Heart (tissue), 3 donors: ENCODE data around the gene NDE1.

DNA sequence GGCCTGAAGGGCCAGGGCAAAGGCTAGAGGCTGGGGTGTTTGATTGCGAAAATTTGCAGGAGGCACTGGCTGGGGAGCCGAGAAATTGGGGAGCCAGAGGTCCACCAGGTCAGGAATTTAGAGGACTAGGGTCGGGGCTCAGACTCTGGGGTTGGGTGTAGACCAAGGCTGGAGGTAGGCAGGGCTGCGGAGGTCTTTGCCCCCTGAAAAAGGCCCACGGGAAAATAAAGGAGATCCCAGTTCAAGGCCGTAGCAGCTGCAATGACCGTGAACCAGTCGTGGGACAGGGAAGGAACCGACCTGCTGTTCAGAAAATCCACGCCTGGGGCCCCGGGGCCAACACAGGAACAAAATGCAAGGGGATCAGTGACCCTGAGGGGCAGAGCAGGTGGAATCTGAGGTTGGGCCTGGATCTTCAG is 813 bp downstream of the MPV17L start:
- RAMPAGE, long total RNA, 2 experiments = no peak in any of the 2 experiments

DNA sequence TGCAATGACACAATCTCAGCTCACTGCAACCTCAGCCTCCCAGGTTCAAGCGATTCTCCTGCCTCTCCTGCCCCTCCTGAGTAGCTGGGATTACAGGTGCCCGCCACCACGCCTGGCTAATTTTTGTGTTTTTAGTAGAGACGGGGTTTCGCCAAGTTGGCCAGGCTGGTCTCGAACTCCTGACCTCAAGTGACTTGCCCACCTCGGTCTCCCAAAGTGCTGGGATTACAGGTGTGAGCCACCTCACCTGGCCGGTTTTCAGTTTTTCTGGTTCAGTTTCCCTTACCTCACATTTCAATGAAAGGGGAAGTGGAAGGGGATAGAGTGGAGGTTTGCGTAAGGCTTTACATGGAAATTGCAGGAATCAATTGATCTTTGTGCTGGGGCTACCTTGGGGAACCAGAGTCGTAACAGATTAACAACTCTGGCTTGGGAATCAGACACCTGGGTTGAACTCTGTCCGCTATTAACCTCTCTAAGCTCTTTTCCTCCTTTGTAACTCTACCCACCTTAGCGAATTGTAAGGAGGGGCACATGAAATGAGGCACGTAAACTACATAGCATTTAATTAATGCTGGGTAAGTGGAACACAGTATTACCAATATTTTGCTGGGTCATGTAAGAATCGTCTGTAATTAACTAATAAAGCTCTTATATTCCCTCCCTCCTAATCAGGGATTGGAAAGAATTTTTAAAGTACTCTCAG is 3.2 kb downstream of the MPV17L start:
- RAMPAGE, long total RNA, 2 experiments = no peak in any of the 2 experiments

GRCh38 chr16:15507302-15507795 is 73.0 kb downstream of the BMERB1 start:
- RAMPAGE, long total RNA, 2 experiments = no peak in any of the 2 experiments

DNA sequence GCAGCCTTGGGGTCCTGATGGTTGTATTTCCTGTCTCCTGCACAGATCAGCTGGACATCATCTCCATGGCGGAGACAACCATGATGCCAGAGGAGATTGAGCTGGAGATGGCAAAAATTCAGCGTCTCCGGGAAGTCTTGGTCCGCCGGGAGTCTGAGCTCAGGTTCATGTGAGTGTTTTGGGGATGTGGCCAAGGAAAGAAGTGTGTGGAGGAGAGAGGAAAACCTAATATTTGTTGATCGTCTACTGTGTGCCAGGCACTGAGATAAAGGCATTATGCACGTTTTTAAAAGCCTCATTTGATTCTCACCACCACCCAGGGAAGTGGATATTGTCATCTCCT is 80.8 kb downstream of the BMERB1 start:
- RAMPAGE, long total RNA, 2 experiments = no peak in any of the 2 experiments

GRCh38 chr16:15521228-15522297 is 87.2 kb downstream of the BMERB1 start:
- RAMPAGE, long total RNA, 2 experiments = no peak in any of the 2 experiments

- RAMPAGE, long total RNA, 2 experiments = start-site peak on the plus strand in 2 of 2 experiments, at chr16:15650247-15650274 at its widest, 86 to 246 reads per replicate
Observed at GRCh38 chr16:15649764-15650728, at the start of gene NDE1. Gene NDE1, plus strand, starts transcription at chr16:15650245.

GRCh38 chr16:15653269-15653744 is 3.3 kb downstream of the NDE1 start:
- RAMPAGE, long total RNA, 2 experiments = no peak in any of the 2 experiments

- RAMPAGE, long total RNA, 2 experiments = no peak in any of the 2 experiments
Observed at GRCh38 chr16:15660527-15661017, 10.5 kb downstream of the NDE1 start.

GRCh38 chr16:15704214-15704906 is 54.3 kb downstream of the NDE1 start:
- RAMPAGE, long total RNA, 2 experiments = no peak in any of the 2 experiments

DNA sequence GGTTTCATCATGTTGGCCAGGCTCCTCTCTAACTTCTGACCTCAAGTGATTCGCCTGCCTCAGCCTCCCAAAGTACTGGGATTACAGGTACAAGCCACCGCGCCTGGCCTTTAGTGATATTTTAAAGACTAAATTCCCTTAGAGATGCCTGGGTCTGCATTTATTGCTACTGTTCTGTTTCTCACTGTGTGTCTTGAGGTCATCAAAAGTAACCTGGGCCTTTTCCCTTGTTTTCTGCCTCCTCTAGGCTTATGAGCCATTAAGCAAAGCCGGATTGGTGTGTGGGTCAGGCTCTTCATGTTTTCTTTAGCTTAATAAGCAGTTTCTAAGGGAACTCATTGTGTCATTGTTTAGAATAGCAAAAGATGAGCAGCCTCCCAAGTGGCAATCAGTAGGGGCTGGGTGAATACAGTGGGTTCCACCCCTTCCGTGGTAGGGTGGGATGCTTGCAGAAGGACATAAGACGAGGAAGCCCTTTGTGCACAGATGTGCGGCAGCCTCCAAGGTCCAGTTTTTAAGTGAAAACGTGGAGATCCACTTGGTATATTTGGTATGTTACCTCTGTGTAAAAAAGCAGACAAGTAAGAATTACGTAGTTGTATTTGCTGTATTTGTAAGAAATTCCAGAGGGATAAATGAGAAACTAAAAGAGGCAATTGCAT is 34.5 kb downstream of the ABCC1 start:
- RAMPAGE, long total RNA, 2 experiments = no peak in any of the 2 experiments

GRCh38 chr16:16045442-16046302 is 96.3 kb downstream of the ABCC1 start:
- RAMPAGE, long total RNA, 2 experiments = no peak in any of the 2 experiments

DNA sequence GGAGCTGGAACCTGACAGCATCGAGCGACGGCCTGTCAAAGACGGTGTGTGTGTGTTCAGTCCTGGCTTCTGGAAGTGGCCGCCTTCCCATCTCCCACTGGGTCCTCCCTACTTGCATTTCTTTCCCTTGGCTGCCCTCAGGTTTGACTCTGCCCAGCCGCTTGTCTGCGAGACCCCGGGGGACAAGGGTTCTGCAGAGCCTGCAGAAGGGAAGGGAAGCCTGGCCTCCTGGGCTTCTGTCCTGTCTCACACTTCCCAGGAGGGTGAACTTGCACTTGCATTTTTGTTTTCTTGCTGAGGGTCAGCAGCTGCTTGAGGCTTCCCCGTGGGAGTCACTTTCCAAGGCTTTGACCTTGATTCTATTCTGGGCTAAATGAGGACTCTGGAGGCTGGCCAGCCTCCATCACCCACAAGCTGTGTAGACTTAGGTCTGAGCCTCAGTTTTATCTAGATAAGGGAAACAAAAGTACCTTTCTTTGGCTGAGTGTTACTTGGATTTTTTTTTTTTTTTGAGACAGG is 122.3 kb downstream of the ABCC1 start:
- RAMPAGE, long total RNA, 2 experiments = no peak in any of the 2 experiments

DNA sequence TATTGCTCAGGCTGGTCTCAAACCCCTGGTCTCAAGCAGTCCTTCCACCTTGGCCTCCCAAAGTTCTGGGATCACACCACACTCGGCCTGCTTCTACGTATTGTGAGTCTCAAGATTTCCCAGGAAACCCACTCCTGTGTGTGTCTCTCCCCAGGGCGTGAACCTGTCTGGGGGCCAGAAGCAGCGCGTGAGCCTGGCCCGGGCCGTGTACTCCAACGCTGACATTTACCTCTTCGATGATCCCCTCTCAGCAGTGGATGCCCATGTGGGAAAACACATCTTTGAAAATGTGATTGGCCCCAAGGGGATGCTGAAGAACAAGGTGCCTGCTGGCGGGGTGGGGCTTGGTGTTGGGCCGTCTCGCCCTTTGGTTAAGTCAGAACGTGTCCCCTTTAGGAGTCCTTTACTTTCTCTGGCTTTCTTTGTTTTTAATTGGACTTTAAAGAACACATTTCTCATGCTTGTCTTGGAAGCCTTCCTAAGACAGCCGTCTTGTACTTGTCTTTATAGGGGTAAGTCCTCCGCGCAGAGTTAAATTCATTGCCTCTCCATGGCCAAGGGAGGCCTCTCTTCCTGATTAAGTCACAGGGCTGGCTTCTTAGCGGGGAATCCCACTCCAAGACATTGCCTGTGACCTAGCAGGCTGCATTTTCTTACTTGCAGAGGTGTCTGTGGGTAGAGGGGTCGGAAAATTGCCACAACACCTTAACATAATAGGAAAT is 136.5 kb downstream of the ABCC6 start:
- RAMPAGE, long total RNA, 2 experiments = no peak in any of the 2 experiments

DNA sequence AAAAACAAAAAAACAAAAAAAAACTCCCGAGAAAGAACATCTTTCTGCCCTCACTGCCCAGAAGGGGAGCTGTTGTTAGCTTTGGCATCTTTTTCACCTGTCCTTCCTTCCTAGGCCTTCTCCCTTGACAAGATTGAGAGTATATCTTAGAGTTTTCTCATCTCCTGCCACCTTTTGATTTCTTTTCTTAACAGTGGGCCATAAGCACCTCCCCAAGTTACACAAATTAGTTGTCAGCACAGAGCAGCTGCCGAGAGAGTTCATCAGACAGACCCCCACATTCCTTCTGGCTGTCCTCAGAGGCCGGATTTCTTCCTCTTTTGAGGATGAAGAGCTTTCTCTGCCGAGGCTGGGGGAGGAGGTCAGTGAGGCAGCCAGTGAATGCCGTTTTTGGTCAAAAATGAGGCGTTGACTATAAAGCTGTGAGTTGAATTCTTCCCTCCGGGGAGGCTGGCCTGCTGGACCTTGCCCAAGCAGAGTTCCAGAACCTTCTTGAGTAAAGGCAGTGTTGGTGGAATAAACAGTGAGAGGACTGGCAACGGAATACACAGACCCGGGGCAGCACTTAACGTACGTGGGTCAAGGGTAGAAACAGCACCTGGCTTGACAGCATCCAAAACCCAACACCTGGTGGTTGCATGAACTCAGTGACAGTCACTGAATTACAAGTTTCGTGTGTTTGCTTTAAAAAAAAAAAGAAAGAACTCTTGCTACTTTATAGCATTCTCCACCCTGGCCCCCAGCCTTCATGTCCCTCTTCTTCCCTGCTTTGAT is 126.9 kb downstream of the ABCC6 start:
- RAMPAGE, long total RNA, 2 experiments = no peak in any of the 2 experiments

GRCh38 chr16:16119811-16120776 is 103.2 kb downstream of the ABCC6 start:
- RAMPAGE, long total RNA, 2 experiments = no peak in any of the 2 experiments

GRCh38 chr16:16142131-16142988 is 80.9 kb downstream of the ABCC6 start:
- RAMPAGE, long total RNA, 2 experiments = no peak in any of the 2 experiments

DNA sequence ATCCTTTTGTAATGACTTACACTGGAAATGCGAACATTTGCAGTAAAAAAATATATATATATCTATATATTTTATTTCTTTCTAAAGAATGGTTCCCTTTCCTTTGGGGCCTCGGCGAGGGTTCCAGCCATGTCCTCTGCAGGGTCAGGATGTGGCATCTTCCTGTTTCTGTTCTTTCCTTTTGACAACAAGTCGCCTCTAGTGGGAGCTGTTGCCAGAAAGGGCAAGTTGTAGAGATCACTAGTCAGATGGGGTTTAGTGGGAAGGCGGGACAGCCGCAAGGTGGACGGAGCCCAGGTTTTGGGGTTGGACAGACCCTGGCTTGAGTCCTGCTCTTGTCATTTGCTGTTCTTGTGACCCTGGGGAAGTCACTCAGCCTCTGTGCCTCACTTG is 80.3 kb downstream of the ABCC6 start:
- RAMPAGE, long total RNA, 2 experiments = no peak in any of the 2 experiments

DNA sequence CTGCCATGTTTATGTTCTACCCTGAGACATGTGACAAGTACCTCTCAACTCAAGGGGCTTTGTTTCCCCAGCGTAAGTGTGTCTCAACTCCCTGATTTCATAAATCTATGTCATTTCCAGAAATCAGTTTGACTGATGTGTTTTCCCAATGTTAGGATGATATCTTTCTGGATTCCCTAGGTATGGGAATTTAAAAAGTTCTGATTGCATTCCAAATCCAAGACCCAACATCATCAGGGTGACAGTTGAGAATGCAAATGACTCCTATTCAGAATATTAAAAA is 181.4 kb downstream of the XYLT1 start:
- RAMPAGE, long total RNA, 2 experiments = no peak in any of the 2 experiments

DNA sequence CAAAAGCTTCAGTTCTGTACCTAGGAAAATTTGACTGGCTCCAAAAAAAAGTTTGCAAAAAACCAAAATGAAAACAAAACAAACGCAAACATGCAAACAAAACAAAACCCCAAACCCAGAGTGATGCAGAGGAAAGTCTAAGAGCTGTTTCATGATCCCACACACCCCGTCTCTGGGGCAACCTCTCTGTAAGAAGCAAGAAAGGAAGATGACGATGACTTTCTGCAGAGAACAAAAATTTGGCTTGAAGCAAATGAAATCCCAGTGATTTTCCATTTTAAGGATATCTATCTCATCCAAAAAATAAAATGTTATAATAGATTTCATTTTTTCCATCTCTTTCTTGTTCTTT is 181.1 kb downstream of the XYLT1 start:
- RAMPAGE, long total RNA, 2 experiments = no peak in any of the 2 experiments

- RAMPAGE, long total RNA, 2 experiments = no peak in any of the 2 experiments
Observed at GRCh38 chr16:17302985-17303422, 167.8 kb downstream of the XYLT1 start.